Colon Carcinoma Metastatic in the Brain (tissue), 2 donors: Measurements from ENCODE around the gene ATP2A1.

- PRO-cap, 2 experiments = no peak in any of the 2 experiments
Observed at GRCh38 chr16:28877757-28878748, at the start of gene ATP2A1. Gene ATP2A1 (plus strand): TSS chr16:28878488.

- PRO-cap, 2 experiments = no peak in any of the 2 experiments
Observed at GRCh38 chr16:28905985-28906398, 19.0 kb downstream of the RABEP2 start.

DNA sequence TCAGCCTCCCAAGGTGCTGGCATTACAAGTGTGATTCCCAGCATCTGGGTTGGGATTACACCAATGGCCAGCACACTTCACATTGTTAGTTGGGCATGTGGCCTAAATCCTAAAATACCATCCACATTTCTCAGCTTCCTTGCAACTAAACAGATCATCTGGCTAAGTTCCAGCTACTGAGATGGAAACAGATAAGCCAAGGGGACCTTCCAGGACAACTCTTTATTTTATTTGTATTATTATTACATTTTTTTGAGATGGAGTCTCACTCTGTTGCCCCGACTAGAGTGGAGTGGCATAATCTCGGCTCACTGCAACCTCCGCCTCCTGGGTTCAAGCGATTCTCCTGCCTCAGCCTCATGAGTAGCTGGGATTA, 9.7 kb downstream of the RABEP2 start:
- PRO-cap, 2 experiments = no peak in any of the 2 experiments

- PRO-cap, 2 experiments = no peak in any of the 2 experiments
Observed at GRCh38 chr16:28924221-28924388, 933 bp downstream of the RABEP2 start.

DNA sequence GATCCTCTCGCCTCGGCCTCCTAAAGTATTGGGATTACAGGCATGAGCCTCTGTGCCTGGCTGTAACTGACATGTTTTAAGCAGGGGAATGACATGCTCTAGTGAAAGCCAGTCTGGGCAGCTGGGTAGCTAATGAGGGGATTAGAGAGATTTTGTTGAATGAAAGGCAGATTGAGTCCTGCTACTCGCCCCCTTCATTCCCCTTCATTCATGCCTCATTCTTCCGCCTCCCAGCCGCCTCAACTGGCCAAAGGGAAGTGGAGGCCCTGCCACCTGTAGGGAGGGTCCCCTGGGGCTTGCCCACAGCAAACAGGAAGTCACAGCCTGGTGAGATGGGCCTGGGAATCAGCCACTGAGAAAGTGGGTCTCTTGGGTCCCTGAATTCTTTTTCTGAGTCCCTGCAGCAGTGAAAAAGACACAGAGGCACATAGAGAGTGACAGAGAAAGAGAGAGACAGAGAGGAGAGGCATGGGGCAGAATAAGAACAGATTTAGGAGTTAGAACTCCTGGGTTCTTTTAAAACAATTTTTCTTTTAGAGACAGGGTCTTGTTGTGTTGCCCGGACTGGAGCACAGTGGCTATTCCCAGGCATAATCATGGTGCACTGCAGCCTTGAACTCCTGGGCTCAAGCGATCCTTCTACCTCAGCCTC, 1.0 kb upstream of the CD19 start:
- PRO-cap, 2 experiments = no peak in any of the 2 experiments

DNA sequence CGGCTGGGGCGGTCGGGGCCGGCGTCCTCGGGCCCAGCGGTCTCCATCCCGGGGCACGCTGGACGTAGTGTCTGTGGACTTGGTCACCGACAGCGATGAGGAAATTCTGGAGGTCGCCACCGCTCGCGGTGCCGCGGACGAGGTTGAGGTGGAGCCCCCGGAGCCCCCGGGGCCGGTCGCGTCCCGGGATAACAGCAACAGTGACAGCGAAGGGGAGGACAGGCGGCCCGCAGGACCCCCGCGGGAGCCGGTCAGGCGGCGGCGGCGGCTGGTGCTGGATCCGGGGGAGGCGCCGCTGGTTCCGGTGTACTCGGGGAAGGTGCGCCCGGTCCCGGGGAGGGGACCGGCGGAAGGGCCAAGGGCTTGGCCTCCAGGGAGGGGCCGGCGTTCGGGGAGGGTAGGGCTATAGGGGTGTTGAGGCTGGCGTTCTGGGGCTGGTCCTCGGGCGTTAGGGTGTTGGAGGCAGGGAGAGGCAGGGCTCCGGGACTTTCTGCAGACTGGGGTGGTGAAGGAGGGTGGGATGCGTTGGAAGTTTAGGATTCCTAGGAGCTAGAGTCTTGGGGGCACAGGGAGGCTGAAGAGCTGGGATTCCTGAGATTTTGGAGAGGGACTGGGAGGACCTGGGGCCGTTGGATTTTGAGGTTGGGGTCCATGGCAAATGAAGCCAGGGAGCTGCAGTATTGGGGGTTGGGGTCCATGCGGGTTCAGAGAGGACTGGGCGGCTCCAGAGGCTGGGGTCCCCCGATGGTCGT, 519 bp downstream of the NFATC2IP start:
- PRO-cap, 2 experiments = peak in 2 of 2 experiments; most common plus-strand start position 298 of the sequence (in 1); most common minus-strand start position 312 of the sequence (in 2)

GRCh38 chr16:28983636-28984132, 1.2 kb upstream of the LAT start:
- PRO-cap, 2 experiments = no peak in any of the 2 experiments

DNA sequence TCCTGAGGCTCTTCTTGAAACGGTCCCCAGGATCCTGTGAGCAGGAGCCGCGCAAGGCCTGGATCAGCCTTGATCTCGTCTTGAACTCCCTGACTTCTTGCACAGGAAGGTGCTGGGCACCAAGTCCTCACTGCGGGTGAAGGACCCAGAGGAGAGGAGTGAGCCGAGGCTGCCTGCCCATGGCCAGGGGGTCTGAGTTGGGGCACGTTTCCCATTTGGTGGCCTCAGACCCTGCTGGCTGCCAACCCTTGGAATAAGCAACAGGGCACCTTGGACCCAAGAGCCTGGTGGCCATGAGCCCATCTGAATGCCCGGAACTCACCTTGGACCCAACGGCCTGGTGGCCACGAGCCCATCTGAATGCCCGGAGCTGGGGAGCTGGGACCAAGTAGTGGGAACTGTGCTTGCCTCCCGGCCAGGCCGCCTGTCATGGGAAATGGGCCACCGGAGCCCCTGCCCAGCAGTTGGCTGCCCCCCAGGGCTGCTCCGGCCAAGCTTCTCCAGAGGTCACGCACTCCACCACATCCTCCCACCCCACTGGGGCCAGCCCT, 146.0 kb downstream of the LAT start:
- PRO-cap, 2 experiments = no peak in any of the 2 experiments

- PRO-cap, 2 experiments = no peak in any of the 2 experiments
Observed at GRCh38 chr16:29131316-29131828, 146.5 kb downstream of the LAT start.

GRCh38 chr16:29172241-29172448, 187.3 kb downstream of the LAT start:
- PRO-cap, 2 experiments = no peak in any of the 2 experiments

DNA sequence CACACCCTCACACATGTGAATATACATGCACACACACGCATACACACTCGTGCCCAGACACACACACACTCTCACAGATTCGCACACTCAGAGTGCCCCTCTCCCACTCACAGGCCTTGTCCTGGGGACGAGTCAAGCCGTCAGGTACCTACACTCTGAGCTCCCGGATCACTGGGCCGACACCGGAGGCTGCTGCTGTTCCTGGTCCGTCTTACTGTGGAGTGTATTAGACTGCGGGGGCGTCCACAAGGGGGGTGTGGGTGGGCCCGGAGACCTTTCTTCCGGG, 186.6 kb downstream of the NPIPB11 start:
- PRO-cap, 2 experiments = no peak in any of the 2 experiments

- PRO-cap, 2 experiments = no peak in any of the 2 experiments
Observed at GRCh38 chr16:29292750-29293476, 113.6 kb downstream of the NPIPB11 start.

- PRO-cap, 2 experiments = no peak in any of the 2 experiments
Observed at GRCh38 chr16:29310695-29311665, 95.5 kb downstream of the NPIPB11 start.

GRCh38 chr16:29698548-29699779, 20.0 kb downstream of the QPRT start:
- PRO-cap, 2 experiments = no peak in any of the 2 experiments

- PRO-cap, 2 experiments = no peak in any of the 2 experiments
Observed at GRCh38 chr16:29700208-29700798, 21.3 kb downstream of the QPRT start.

DNA sequence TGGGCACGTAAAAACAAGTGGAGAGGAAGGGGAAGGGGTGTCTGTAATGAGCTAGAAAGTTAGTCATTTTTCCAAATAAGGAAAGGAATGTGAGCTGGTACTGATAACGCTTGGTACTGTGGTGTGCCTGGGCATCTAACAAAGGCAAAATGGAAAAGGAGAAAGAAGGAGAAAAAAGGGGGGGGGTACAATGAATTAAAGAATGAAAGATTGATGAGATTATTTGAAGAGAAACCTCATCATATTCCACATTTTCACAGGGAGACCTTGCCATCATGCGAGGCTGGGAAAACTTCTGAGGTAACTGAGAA, 30.9 kb downstream of the QPRT start:
- PRO-cap, 2 experiments = no peak in any of the 2 experiments

GRCh38 chr16:29710242-29710842, 31.4 kb downstream of the QPRT start:
- PRO-cap, 2 experiments = no peak in any of the 2 experiments

GRCh38 chr16:29744403-29745120, 1.2 kb downstream of the C16orf54 start:
- PRO-cap, 2 experiments = no peak in any of the 2 experiments

DNA sequence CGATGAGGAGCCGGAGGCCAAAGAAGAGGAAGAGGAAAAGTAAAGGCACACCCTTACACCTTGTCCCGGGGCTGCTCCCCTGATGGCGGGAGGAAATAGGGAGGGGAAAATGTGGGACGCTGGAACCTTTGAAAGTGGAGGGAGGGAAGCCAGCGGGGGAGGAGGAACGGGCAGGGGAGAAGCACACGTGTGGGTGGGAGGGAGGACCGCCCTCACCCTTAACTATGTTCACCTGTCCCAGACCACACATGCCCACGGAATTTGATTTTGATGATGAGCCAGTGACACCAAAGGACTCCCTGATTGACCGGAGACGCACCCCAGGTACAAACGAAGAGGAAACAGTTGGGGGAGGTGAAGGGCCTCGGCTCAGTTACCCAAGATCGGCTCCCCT, 1.0 kb downstream of the PAGR1 start:
- PRO-cap, 2 experiments = peak in 1 of 2 experiments; most common plus-strand start position 166 of the sequence (in 1)

DNA sequence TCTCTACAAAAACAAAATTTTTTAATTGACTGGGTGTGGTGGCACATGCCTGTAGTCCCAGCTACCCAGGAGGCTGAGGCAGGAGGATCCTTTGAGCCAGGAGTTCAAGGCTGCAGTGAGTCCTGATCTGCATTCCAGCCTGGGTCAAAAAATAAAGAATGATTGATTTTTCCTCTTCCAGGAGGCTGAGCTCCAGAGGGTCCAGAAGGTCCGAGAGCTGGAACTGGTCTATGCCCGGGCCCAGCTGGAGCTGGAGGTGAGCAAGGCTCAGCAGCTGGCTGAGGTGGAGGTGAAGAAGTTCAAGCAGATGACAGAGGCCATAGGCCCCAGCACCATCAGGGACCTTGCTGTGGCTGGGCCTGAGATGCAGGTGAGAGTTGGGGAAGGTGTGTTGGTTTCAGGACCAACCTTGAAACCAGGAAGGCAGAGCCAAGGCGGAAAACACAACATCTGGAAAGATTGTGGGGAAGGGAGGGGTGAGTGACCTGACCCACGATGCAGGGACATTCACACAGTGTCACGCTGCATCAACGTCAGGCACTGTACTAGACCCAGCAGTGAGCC, 15.9 kb downstream of the CDIPT start:
- PRO-cap, 2 experiments = no peak in any of the 2 experiments